Tongue (tissue), 2 donors: ENCODE measurements around the gene PANK2.

DNA sequence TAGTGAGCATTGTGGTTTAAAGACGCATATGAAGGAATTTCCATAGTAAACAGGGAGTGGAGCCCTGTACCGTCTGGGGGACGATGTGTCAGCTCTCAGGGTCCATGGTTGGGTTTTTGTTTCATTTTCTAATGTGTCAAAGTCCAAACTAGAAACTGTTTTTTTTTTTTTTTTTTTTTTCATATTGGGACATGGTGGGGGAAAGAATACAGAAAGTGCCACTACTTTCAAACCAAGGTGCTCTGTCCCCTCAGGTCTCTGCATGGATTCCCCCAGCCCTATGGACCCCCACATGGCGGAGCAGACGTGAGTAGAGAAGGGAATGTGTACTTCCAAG, 2.0 kb downstream of the CDC25B start:
- RAMPAGE, long total RNA, result no peak

DNA sequence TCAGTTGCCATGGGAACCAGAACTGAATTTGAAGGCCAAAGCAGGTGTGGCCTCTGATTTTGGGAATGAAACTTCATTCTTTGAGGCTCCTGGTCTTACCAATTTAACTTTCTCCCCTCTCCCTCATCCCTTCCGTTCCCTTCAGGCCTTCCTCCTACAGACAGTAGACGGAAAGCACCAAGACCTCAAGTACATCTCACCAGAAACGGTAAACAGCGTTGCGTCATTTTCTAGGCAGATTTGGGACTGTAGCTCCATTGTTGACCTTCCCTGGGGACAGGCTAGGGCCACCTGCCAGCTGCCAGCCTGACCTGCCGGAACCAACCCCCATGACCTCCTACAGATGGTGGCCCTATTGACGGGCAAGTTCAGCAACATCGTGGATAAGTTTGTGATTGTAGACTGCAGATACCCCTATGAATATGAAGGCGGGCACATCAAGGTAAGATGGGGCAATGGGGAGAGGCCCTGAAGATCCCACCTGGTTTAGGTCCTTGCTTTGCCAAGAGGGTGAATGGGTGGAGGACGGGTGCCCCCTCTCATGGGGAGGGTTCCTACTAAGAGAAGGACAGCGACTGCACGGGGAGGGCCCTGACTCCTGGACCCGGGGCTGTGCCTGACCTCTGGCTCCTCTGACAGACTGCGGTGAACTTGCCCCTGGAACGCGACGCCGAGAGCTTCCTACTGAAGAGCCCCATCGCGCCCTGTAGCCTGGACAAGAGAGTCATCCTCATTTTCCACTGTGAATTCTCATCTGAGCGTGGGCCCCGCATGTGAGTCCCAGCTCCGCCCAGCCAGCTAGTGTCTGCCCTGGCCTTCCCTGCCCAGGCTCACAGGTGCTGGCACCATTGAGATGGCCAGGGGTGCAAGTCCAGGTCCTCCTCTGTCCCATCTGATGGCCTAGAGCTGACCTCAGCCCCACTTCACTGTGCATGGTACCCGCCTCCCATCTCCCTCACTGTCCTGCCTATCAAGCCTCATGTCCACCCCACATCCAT, 7.0 kb downstream of the CDC25B start:
- RAMPAGE, long total RNA, result start-site peak on the plus strand centred at position 384 of the sequence, 77 bp wide, 5 and 12 reads in 2 replicates

DNA sequence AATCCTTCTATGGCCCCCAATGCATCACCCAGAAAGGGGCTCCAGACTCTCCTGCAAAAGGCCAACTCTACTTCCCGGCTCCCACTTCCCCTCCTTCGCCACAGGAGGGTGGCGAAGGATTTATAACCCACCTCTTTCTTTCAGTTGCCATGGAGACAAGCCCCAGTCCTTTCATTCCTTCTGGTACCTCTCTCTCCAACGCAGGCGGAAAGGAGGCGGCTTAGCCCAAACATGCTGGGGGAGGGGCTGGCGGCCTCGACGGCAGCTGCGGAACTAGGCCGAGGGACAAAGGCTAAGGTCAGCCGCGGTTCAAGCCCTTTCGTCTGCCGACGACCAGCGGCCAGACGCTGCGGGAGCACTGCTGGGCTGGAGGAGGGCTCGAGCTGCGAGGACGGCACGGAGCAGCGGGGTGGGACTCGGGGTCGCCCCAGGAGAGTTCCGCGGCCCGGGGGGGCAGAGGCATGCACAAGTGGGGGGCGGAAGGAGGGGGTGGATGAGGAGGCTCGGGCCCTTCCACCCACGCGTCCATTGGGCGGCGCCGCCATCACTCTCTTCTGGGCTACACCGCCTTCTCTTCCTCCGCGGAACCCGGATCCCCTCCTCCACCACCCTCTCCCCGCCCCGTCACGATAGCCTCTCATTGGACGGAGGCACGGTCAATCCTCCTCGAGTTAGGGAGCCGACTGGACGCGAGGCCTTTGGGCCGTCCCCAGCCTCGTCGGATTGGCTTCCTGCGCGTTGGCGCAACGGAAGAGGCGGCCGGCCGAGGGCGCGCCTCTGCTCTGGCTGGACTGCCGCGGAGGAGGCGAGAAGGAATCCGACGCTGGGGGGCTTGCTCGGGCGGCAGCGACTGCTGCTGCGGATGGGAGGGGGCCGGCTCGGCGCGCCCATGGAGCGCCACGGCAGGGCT, at the start of gene PANK2:
Gene PANK2, plus strand, starts transcription at position 780 of the 910 bp plus-strand sequence.
- RAMPAGE, long total RNA, result no peak

- RAMPAGE, long total RNA, result no peak
Measured at GRCh38 chr20:3923900-3924814, 35.0 kb downstream of the PANK2 start.

DNA sequence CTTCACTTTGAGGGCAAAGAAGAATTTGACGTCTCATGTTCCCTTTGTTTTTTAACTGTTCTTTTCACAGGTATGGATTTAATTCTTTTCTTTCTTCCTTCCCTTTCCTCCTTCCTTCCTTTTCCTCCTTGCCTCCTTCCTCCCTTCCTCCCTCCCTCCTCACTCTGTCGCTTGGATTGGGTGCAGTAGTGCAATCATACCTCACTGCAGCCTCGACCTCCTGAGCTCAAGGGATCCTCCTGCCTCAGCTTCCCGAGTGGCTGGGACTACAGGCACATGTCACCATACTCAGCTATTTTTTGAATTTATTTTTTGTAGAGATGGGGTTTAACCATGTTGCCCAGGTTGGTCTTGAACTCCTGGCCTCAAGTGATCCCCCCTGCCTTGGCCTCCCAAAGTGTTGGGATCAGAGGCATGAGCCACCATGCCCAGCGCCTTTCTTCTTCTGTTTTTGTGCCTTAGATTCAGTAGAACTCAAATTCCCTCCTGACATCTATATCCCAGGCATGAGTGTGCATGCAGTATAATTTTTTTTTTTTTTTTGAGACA, 29.2 kb downstream of the RNF24 start:
- RAMPAGE, long total RNA, result no peak

DNA sequence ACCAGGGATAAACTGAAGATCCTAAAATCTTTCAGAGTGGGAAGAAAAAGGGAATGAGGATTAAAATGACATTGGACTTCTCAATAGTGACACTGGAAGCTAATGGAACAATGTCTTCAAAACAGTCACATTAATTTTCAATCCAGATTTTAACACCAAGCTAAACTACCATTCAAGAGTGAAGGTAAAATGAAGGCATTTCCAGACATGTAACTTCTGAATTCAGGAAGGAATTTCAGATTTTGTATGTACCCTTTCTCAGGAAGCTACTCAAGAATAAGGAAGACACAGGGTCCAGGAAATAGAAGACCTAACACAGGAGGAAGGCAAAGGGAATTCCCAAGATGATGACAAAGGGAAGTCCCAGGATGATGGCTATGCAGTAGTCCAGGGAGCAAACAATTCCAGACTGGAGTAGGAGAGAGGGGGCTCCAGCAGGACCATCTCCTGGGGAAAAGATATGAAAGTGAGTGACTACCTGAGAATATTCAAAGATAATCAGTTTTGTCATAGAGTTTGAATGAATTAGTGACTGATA, 4.2 kb downstream of the RNF24 start:
- RAMPAGE, long total RNA, result no peak

DNA sequence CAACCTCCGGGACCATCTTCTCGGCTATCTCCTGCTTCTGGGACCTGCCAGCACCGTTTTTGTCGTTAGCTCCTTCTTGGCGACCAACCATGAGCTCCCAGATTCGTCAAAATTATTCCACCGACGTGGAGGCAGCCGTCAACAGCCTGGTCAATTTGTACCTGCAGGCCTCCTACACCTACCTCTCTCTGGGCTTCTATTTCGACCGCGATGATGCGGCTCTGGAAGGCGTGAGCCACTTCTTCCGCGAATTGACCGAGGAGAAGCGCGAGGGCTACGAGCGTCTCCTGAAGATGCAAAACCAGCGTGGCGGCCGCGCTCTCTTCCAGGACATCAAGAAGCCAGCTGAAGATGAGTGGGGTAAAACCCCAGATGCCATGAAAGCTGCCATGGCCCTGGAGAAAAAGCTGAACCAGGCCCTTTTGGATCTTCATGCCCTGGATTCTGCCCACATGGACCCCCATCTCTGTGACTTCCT, 8.5 kb upstream of the RNF24 start:
- RAMPAGE, long total RNA, result no peak

DNA sequence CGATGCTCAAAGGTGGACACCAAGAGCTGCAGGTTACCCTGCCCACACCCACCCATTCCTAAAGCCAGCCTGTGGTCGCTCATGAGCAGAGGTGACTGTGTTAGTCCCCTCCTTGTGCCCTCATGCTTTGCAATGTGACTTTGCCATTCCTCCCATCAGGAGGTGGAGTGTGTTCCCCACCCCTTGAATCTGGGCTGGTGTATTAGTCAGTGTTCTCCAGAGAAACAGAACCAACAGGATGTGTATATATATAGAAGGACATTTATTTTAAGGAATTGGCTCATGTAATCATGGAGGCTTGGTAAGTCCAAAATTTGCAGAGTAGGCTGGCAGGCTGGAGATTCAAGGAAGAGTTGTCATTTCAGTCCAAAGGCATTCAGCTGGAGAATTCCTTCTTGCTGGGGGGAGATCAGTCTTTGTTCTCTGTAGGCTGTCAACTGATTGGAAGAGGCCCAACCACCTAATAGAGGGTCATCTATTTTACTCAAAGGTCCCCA, 54.5 kb upstream of the RNF24 start:
- RAMPAGE, long total RNA, result no peak

- RAMPAGE, long total RNA, result no peak
Measured at GRCh38 chr20:4656343-4656936, 29.8 kb upstream of the PRNP start.

DNA sequence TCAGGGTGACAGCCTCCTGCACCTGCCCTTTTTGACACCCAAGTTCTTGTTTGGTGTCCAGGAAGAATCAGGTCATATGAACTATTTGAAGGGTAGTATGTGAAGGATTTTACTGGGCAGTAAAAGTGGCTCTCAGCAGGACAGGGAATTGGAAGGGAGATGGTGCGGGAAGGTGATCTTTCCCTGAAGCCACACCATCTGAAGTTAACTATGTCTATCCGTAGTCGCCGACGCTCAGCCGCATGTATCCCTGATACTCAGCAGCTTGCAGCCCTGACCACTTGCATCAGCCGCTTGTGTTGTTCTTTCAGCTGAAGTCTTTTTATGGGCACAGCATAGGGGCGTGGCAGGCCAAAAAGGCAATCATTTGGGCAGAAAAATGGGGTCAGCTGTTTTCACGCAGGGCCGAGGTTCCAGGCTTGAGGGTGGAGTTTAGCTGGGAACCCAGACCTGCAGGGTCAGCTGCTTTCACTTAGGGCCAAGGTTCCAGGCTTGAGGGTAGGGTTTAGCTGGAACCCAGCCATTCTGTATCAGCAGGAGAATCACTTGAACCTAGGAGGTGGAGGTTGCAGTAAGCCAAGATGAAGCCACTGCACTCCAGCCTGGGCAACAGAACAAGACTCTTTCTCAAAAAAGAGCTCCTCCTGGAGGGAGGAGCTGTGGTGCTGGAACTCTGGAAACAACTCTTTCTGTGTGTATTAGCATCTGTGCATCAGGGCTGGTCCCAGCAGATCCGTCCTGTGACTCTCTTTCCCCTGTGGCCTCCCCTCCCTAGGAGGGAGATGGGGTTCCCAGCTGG, 21.6 kb upstream of the PRNP start:
- RAMPAGE, long total RNA, result no peak

GRCh38 chr20:4790111-4790404, 33.4 kb downstream of the RASSF2 start:
- RAMPAGE, long total RNA, result no peak

- RAMPAGE, long total RNA, result no peak
Measured at GRCh38 chr20:4809708-4810160, 13.7 kb downstream of the RASSF2 start.

DNA sequence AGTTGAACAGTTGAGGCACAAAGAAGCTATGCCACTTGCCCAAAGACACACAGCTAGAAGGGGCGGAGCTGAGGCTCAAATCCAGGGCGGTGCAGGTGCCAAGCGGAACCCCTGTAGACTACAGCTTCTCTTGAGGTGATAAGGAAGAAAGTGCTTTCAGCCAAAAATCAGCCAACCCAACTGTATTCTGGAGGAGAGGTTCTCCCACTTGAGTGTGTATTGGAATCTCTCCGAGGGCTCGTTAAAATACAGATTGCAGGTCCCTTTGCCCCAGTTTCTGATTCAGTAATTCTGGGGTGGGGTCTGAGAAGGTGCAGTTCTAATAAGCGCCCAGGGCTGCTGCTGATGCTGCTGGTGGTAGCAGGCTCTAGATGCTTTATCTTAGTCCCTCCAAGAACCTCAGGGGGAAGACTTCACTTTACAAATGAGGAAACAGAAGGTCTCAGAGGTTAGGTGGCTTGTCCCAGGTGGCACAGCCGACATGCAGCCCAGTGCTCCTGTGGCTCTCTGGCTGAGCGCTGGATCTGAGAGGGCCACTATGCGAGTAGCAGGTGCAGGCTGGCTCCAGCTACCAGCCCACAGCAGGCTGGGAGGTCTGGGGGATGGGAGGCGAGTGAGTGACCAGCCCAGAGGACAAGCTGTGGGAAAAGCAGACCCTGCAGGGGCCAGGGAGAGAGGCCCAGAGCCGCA, 10.9 kb downstream of the RASSF2 start:
- RAMPAGE, long total RNA, result no peak

DNA sequence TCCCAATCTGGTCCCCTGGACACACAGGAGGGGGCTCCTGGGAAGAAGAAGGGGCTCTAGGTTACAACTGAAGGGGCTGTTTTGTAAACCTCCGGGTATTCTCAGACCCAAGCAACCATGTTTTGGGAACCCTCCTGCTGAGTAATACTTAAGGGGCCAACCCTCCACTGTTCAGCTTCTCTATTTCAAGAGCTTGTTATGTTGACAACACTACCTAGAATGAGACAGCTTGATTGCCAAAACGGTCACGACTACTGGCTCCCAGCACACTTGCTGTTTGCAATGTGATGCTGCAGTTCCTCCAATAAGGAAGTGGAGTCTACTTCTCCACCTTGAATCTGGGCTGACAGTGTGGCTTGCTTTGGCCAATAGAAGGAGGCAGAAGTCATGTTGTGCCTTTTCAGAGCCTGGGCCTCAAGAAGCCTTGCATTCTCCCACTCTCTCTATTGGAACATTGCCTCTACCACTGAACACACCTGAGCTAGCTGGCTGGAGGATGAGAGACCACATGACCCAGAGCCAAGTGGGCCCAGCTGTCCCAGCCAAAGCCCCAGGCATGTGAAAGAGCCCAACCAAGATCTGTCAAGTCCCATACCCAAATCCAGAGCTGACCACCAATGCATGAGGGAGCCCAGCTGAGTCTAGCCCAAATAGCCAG, 6.2 kb upstream of the RASSF2 start:
- RAMPAGE, long total RNA, result no peak

DNA sequence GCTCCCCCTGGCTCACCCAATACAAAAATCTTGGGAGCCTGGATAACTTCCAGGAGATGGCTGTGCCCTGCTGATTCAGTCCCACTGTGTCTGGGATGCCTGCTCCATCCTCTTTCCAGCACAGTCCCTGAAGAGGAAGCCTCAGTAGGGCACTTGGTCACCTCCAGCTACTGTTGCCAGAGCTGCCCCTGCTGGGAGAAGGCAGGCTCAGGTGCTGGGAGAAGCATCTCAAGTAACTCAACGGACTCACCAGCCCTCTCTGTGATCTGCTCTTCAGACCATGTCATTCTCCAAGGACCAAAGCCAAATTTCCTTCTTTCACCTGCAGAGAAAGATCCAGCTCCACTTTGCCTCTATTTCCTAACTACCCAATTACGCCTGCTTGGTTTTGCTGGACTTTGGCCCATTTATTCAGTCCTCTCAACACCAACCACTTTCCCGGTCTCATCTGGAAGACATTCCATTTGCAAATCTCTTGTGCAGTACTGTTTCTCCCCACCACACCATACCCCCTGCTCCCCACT, 53.3 kb downstream of the SLC23A2 start:
- RAMPAGE, long total RNA, result no peak

GRCh38 chr20:4961569-4962875, 39.3 kb downstream of the SLC23A2 start:
- RAMPAGE, long total RNA, result no peak

- RAMPAGE, long total RNA, result no peak
Measured at GRCh38 chr20:4998355-4998667, 3.0 kb downstream of the SLC23A2 start.

DNA sequence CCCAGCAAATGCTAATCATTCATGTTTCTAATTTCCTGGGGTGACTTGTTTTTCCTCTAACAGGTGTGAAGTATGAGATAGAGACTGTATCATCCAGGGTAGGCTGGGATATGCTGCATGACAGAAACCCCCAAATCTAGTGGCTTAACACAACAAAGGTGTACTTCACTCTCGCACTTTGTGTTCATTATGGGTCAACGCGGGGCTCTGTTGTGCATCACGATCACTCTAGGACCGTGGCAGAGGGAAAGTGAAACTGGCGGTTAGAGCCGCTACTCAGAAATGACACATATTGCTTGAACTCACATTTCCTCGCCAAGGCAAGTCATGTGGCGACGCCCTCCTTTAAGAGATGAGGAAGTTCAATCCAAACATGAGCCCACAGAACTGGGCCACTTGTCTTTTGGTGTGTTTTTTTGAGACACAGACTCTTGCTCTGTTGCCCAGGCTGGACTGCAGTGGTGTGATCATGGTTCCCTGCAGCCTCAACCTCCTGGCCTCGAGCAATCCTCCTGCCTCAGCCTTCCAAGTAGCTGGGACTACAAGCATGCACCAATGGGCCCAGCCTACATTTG, 34.4 kb downstream of the TMEM230 start:
- RAMPAGE, long total RNA, result no peak

GRCh38 chr20:5080240-5080665, 32.6 kb downstream of the TMEM230 start:
- RAMPAGE, long total RNA, result no peak

DNA sequence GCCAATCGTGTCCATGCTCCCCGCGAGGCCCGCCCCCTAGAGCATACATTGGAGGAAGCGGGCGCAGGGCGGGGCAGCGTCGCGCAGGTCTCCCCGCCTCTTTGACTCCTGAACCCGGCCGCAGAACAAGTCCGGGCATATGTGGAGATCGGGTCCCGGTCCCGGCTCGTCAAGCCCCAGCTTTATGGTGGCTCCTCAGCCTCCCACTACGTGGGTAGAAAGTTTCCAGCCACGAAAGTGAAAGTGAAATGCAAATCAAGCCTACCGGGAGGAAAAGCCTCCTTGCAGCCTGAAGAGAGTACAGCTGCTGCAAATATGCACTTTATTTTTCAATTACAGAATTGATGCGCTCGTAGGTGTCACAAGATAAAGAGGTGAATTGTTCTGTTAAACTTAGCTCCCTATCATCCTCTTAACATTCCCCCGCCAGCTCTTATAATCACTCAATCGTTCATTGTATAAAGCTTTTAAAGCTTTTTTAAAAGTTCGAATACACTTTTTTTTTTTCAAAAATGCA, 352 bp upstream of the PCNA start:
- RAMPAGE, long total RNA, result no peak